Skin of body (tissue), 2 donors: ENCODE measurements around the genes LCE3C, SPRR4 and S100A5.

DNA sequence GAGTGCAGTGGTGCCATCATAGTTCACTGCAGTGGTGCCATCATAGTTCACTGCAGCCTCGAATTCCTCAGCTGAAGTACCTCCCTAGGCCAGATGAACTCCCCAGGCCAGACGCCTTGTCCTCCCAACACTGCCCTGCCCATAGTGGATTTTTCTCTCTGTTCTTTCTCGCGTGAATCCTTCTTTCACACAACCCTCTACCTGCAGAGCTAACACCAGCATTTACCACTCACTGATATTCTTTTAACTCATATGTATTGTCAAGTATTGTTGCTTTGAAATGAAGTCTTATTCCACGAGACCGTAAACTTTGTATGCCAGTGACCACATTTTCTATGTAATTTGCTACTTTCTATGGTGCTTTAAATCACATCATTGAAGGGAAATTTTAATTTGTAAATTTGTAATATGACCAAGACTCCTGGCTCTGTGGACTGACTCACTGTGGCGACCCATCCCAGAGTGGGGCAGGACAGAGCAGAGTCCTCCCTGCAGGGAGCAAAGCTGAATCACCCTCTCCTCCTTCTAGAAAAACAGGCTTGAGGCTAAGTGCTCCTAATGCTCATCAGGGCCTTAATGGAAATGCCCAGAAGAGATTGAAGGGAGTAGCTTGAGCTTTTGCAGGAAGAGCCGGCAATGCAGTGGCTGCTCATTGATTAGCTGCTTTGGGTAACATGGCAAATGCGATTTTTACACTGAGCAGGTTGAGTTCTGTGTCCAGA lies 17.0 kb downstream of the S100A10 start:
- RAMPAGE, long total RNA = no peak

- RAMPAGE, long total RNA = no peak
Observed at GRCh38 chr1:152032309-152032785, 4.5 kb downstream of the S100A11 start.

DNA sequence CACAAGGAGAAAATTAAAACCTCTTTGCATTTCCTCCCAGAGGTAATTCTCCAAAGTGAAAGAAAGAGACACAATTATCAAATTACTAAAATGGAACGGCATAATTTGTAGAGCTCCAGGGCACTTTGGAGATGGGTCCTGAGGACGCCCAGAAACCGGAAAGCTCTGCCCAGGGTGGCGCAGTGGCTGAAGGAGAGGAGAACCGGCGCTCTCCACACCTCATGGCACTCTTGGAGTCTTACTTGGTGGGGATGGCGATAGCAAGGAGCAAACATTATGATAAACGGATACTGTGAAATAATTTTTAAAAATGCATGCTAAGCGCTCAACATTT lies 1.3 kb downstream of the S100A11 start:
- RAMPAGE, long total RNA = no peak

GRCh38 chr1:152599869-152600520 lies at the start of gene LCE3C:
Gene LCE3C (plus strand): TSS chr1:152600234.
- RAMPAGE, long total RNA = no peak

DNA sequence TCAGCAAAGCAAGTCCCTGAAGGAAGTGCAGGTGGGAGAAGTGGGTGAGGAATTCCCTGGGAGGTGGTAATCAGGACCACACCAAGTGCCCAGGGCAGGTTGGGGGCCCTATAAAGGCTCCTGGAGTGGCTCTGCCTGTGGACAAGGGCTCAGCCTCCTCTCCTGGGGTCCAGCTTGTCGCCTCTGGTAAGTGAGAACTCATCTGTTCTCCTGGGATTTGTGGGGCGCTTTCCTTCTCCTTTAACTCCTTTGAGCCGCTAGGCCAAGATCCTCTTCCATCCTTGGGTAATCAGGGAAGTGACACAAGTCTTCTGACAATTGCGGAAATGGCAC lies at the start of gene SPRR4:
TSS of gene SPRR4 (plus strand) at position 140 of the 333 bp plus-strand sequence.
- RAMPAGE, long total RNA = no peak

DNA sequence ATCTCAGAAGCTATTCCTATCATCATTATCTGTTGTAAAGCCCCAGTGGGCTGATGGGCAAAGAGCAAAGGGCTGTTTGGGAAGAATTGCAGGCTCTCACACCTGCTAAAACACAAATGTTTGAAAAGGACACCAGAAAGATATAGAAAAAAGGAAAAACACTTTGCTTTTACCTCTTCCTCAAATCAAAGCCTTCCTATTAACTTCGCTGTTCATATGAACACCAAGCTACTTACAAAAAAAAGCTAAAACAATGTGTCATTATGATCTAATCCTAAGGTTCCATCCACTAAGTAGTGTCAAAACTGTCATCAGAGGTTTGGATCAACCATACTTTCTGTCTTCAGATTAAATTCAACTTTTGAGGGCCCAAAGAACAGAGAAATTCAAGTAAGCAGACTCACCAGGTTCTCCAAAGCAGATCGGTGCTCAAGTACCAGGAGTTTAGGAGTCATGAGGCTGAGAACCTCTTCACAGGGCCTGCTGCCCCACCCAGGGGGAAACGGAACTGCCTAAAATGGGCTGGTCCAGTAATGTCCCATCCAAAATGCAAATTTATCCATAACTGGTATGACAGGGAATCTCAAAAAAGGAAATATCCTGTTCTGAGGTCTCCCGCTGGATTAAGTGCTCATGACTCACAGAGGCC lies 9.5 kb downstream of the SPRR2G start:
- RAMPAGE, long total RNA = no peak

- RAMPAGE, long total RNA = no peak
Observed at GRCh38 chr1:153539478-153539778, 1.3 kb downstream of the S100A5 start.

DNA sequence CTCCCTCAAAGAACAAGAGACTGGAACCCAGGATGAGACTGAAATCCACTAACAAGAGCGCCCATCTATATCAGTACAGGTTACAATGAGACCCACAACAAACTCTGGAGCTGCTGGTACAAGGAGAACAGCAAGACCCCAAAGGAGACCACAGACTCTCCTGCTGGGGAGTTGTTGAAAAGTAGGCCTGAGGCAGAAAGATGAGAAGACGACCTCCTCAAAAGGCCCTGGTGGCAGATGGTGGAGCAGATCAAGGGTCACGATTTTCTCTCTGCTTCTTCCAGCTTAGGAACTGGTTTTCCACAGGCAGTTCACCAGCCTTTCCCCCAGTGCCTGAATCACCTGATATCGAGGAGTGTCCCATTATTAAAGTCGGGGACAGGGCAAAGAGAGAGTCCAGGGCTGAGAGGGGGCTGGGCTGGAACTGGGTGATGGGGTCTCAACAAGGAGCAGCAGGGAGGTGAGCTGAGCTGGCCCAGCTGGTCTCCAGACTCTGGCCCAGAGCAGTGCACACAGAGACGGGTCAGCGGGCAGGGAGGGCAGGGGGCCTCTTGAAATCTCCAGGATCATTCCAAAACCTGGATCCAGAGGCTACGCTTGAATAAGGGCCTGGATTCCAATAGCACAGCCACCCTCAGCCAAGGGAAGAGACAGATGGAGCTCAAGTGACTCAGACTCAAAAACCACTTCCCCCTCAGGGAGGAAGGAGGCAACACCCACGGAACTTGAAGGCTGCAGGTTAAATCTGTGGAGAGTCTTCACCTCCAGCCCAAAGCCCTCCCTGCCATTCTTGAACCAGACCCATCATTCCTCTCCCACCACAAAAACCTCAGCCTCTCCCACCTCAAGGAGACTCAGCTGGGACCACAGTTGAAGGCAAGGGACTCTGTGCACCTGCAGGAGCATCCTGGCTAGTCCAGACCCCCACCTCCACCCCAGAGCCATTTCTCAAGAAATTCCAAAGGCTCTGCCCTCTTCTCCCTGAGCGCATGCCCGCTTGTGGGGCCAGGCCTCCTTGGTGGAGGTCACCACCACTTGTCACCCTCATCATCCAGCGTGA lies at the start of gene S100A5:
TSS of gene S100A5 (minus strand) at position 656 of the 1,060 bp plus-strand sequence.
- RAMPAGE, long total RNA = no peak

DNA sequence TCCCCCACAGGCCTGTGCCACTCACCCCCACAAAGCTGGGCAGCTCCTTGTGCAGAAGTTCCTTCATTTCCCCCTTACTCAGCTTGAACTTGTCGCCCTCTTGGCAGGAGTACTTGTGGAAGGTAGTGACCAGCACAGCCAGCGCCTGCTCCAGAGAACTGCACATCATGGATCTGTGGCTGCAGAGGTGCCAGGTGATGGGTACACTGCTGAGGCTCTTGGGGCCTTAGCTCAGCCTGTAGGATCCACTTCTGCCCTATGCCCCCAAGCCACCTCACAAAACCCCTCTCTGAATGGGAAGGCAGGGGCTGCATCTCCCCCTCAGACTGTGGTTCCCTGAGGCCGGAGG lies 2.0 kb downstream of the S100A2 start:
- RAMPAGE, long total RNA = no peak

- RAMPAGE, long total RNA = no peak
Observed at GRCh38 chr1:153567000-153567442, 1.4 kb upstream of the S100A2 start.

DNA sequence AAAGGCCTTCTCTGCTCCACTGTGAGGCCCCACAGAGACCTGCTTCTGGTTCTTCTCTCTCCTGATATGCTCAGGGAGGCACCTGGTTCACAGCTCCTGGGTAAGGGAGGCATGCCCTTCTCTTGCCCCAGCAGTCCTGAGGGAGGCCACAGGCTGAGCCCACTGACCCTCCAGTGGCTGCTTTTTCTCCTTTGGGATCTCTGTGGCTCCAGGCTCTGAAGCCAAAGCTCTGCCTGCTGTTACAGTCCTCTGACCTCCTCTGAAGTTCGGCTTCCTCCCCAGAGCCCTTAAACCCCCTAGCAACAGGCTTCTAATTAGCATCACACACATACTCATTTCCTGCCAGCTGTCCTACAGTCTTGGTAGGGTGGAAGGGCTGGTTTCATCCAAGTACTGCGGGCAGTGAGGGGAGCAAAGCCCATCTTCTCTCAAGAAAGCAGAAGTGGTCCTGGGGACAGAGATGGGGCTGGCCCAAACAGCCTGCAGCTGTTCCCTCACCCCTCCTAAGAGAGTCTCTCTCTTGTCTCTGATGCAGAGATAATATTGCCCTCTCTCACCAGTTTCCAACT lies 14.2 kb downstream of the S100A16 start:
- RAMPAGE, long total RNA = no peak

GRCh38 chr1:153623153-153623474 lies 4.2 kb downstream of the S100A13 start:
- RAMPAGE, long total RNA = no peak

- RAMPAGE, long total RNA = no peak
Observed at GRCh38 chr1:153637865-153638718, 4.2 kb downstream of the CHTOP start.

GRCh38 chr1:153686773-153687434 lies 8.4 kb downstream of the NPR1 start:
- RAMPAGE, long total RNA = no peak

- RAMPAGE, long total RNA = no peak
Observed at GRCh38 chr1:153777495-153778265, 2.5 kb downstream of the SLC27A3 start.

- RAMPAGE, long total RNA = no peak
Observed at GRCh38 chr1:153789868-153790947, 15.0 kb downstream of the SLC27A3 start.

GRCh38 chr1:153920415-153921119 lies 2.2 kb downstream of the GATAD2B start:
- RAMPAGE, long total RNA = no peak

GRCh38 chr1:153941148-153941641 lies 5.3 kb downstream of the DENND4B start:
- RAMPAGE, long total RNA = no peak

- RAMPAGE, long total RNA = no peak
Observed at GRCh38 chr1:153953814-153954419, 4.5 kb downstream of the CRTC2 start.

DNA sequence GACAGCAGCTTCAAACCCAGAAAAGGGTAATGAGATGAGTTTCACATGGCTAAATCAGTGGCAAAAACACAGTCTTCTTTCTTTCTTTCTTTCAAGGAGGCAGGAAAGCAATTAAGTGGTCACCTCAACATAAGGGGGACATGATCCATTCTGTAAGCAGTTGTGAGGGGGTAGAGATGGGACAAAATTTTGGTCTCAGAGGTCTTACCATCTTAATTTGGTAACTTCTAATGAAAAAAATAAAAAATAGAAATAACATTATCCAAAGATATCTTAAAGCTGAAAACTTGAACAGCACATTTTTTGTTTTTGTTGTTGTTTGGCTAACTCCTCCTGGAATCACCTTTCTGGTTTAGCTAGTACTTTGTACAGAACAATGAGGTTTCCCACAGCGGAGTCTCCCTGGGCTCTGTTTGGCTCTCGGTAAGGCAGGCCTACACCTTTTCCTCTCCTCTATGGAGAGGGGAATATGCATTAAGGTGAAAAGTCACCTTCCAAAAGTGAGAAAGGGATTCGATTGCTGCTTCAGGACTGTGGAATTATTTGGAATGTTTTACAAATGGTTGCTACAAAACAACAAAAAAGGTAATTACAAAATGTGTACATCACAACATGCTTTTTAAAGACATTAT lies 35.0 kb downstream of the TPM3 start:
- RAMPAGE, long total RNA = no peak